ENCODE data around the genes TICAM1, CATSPERD, NRTN and NDUFA11.

- PRO-cap, 7 experiments, result no peak in any of the 7 experiments
These were observed 25.1 kb upstream of the MYDGF start for GRCh38 chr19:4694924-4696027.

DNA sequence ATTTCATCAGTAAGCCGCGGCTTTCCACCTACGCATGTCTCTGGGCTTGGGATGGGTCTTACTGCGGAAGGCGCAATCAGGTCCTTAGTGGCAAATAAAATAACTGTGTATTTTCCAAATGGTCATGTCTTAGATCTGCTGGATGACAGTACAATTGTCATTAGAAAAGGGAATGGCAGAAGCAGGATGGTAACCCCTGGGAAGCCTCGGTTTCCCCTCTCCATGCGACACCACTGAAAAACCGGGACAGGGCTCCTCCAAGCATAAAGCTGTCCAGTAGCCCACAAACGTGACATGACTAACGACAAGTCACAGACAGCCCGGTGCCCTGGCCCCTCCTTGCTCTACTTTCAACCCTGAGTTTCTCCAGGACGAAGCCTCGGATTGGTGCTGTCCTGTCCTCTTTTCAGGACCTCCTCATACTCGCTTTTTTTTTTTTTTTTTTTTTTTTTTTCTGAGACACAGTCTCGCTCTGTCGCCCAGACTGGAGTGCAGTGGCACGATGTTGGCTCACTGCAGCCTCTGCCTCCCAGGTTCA, 16.4 kb downstream of the DPP9 start:
- PRO-cap, 7 experiments, result no peak in any of the 7 experiments

GRCh38 chr19:4708599-4708879, 15.1 kb downstream of the DPP9 start:
- PRO-cap, 7 experiments, result no peak in any of the 7 experiments

GRCh38 chr19:4709486-4710524, 13.8 kb downstream of the DPP9 start:
- PRO-cap, 7 experiments, result no peak in any of the 7 experiments

- PRO-cap, 7 experiments, result peak in 7 of 7 experiments; most common plus-strand start chr19:4831918 (in 4); most common minus-strand start chr19:4831712 (in 7)
These were observed at the start of gene TICAM1 for GRCh38 chr19:4831009-4832105. Gene TICAM1, minus strand, starts transcription at chr19:4831712.

- PRO-cap, 7 experiments, result peak in 4 of 7 experiments; most common plus-strand start chr19:4914167 (in 3); most common minus-strand start chr19:4914137 (in 1)
These were observed 4.7 kb downstream of the UHRF1 start for GRCh38 chr19:4913991-4914366.

DNA sequence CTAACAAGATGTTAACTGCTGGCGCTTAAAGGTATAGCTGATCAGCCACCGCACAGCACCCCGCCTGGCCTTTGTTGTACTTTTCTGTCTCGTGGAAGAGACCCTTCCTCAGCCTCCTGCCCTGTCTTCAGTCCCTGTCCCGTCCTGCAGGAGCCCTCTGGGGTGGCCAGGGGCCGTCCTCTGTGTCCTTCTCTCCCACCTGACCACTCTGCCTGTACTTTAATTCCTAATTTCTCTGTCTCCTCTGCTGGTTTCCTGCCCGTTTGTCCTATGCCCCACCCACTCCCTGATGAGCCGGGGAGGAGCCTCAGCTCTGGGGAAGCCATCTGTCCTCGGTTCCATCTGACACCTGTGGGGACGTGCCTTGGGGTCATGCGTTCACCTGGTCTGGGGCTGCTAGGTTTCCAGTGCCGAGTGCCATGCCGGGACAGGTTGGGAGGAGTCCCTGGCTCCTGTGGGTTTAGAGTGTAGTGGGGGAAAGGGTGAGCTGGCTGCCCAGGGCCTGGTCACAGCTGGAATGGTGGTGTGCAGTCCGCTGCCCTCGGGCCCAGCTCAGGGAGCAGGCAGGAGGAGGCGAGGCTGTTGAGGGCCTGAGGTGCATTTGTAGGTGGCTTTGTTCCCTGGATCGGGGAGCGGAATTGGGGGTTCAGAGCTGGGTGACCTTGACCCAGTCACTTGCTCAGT, 2.4 kb downstream of the KDM4B start:
- PRO-cap, 7 experiments, result no peak in any of the 7 experiments

DNA sequence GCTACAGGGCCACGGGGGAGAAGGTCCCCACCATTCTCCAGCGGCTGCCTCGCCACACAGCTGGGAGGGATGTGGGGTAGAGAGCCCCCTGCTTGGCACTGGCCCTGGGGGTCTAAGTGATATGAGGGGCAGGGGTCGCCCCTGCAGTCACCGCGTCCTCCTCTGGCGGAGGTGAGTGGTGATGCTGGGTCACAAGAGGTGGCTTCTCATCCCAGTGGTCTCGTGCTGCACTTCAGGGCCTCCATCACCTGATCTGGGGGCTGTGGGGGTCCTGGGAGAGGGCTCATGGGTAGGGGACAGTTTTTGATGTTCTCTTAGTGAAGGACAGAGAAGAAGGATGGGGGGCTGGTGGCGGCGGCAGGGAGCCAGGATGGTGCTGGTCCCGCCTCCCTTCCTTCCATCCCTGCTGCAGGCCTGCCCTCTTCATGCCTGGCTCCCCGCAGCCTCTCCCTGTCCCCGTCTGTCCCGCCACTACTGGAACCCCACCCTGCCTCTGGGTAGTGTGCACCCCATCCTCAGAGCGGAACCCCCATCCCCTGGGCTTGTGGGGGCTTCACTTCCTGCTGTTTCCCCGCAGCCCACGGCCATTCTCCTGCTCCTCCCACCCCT, 36.9 kb downstream of the KDM4B start:
- PRO-cap, 7 experiments, result no peak in any of the 7 experiments

DNA sequence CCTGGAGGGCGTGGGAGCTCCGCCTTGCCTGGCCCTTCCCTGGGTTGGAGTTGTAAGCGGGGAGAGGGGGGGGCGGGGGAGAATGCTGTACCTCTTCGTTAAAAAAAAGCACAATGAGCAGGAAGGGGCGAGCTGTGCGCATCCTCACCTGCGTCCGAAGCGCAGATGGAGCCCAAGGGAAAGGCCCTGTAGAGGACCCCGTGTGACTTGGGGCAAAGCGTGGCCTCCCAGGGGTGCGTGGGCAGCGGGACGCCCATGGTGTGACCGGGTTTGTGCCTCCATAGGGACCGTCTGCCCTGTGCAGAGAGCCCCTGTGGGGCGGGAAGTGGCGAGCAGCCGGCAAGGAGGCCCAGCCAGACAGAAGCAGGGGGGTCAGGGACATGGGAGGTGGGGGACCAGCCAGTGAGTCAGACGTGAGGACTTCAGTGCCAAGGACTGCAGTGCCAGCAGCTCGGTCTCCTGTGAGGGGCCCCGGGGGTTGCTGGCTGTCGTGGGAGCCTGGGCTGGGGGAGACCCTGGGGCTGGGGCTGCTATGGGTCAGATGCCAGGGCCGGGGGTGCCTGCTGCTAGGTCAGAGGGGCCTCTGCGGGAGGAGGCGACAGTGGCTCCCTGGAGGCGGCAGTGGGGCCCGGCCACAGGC, 79.7 kb downstream of the KDM4B start:
- PRO-cap, 7 experiments, result no peak in any of the 7 experiments

DNA sequence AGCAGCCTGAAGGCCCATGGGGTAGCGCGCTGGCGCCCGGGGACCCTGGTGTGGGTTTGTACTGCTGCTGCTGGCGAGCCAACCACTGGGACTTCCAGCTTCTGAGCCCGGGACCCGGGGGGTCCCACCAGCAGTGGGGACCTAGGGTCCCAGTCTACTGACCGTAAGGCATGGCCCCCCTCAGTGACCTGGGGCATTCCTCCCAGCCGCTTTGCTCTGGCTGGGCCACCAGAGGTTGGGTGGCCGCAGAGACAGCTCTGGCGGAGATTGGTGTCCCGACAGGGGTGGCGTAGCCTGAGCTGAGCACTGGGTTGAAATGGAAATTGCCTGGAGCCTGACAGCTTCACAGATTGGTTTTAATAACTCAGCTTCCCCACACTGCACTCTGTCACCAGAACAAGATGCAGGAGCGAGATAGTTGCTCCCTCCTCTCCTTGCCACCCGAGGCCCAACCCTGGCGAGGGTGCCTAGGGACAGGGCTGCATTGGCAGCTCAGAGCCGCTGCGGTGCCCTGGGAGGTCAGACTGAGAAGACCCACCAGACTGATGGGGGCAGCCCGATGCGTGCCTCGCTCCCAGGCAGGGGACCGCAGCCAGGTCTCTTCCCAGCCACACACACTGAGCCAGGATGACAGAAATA, 84.0 kb downstream of the KDM4B start:
- PRO-cap, 7 experiments, result no peak in any of the 7 experiments

- PRO-cap, 7 experiments, result no peak in any of the 7 experiments
These were observed 91.7 kb downstream of the KDM4B start for GRCh38 chr19:5060466-5061200.

DNA sequence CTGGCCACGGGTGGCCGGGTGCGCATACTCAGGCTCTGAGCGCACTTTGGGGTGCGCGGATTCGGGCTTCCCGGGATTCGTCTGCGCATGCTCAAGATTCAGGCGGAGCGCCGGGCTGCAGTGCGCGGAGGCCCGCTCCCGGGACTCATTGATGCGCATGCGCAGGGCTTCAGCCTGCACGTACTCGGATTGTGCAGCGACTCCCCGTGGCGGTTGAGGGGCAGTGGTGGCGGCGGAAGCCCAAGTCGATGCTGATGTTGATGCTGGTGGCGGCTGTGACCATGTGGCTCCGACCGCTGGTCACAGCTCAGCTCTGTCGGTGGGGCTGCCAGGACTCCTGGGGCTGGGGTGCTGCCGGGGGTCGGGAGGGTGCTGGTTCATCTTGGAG, at the start of gene CATSPERD:
Gene CATSPERD, plus strand, starts transcription at position 148 of the 388 bp plus-strand sequence.
- PRO-cap, 7 experiments, result peak in 7 of 7 experiments; most common plus-strand start position 223 of the sequence (in 6); most common minus-strand start position 150 of the sequence (in 4)

GRCh38 chr19:5804436-5805709, at the start of gene NRTN:
Gene NRTN, plus strand, starts transcription at chr19:5805067.
- PRO-cap, 7 experiments, result peak in 1 of 7 experiments; most common plus-strand start chr19:5805064 (in 1); most common minus-strand start chr19:5804925 (in 1)

- PRO-cap, 7 experiments, result no peak in any of the 7 experiments
These were observed 17.1 kb downstream of the NRTN start for GRCh38 chr19:5821703-5822545.

DNA sequence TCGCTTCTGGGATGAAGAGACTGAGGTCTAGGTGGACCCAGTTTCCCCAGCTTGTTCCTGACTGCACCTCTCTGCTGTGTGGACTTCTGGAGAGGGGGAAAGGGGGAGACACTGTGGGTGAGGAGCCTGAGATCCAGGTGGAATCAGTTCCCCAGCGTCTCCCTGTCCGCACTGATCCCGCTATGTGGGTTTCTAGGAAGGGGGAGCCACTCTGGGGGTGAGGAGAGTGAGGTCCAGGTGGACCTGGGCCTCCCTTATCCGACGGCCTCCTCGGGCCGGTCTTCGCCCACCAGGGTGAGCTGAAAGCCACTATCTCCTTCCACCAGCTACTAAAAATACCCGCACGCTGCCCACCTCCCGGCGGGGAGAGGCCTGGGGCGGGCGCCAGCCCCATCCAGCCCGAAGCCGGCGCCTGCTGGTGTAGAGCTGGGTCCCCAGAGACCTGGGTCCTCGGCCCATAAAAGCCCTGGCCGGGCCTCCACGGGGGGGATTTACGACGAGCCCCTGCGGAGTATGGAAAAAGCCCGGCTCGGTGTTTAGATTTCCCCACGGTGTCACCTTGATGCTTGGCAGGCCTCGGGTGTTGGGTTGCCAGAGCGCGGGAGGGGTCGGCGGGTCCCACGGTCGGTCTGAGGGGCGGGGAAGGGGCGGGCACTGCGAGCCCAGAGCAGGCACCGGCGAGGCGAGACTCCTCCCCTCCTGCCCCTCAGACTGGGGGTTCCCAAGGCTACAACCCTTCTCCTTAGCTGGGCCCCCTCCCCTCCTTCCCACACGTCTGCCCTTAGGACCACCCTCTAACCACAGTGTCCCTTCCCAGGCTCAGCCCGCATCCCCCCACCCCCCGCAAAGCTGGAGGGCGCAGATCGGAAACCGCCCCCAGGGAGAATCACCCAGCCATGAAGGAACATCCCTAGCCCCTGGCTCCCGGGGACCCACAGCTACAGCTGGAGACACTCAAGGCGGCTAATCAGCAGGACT, 10.4 kb downstream of the FUT6 start:
- PRO-cap, 7 experiments, result no peak in any of the 7 experiments

GRCh38 chr19:5903622-5904484, at the start of gene NDUFA11:
Gene NDUFA11, minus strand, starts transcription at chr19:5903790.
- PRO-cap, 7 experiments, result peak in 7 of 7 experiments; most common plus-strand start chr19:5904171 (in 6); most common minus-strand start chr19:5903756 (in 7)

DNA sequence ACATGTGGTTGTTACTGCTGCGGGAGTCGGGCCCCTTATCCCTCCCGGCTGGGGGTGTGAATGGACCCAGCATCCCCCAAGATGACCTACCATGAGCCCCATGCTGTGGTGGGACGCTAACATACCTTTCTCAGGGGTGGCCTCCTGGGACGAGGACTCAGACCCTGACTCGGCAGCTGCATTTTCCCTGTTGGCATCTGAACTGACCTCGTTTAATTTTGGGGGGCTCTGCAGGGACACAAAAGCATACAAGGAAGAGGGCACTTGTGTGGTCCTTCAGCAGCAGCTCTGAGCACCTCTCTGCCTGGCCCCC, 9.6 kb downstream of the CAPS start:
- PRO-cap, 7 experiments, result no peak in any of the 7 experiments

- PRO-cap, 7 experiments, result no peak in any of the 7 experiments
These were observed 12.6 kb downstream of the CAPS start for GRCh38 chr19:5926547-5927075.

GRCh38 chr19:5951044-5951734, 26.8 kb downstream of the RANBP3 start:
- PRO-cap, 7 experiments, result no peak in any of the 7 experiments

- PRO-cap, 7 experiments, result no peak in any of the 7 experiments
These were observed 16.0 kb upstream of the RANBP3 start for GRCh38 chr19:5993410-5994790.

Measured in T-cell (primary cell).